Left lobe of liver (tissue), 1 donor: ENCODE results near the genes RNASEK, DVL2, FGF11 and ZBTB4.

- PRO-cap: bidirectional peak, plus-strand start at chr17:7012637, minus-strand start at chr17:7012303
Observed at GRCh38 chr17:7012163-7012835, at the start of gene RNASEK. Gene RNASEK, plus strand, starts transcription at chr17:7012624.

GRCh38 chr17:7112007-7112709 lies 2.5 kb downstream of the ASGR2 start:
- PRO-cap: unidirectional peak, plus-strand start at chr17:7112389

DNA sequence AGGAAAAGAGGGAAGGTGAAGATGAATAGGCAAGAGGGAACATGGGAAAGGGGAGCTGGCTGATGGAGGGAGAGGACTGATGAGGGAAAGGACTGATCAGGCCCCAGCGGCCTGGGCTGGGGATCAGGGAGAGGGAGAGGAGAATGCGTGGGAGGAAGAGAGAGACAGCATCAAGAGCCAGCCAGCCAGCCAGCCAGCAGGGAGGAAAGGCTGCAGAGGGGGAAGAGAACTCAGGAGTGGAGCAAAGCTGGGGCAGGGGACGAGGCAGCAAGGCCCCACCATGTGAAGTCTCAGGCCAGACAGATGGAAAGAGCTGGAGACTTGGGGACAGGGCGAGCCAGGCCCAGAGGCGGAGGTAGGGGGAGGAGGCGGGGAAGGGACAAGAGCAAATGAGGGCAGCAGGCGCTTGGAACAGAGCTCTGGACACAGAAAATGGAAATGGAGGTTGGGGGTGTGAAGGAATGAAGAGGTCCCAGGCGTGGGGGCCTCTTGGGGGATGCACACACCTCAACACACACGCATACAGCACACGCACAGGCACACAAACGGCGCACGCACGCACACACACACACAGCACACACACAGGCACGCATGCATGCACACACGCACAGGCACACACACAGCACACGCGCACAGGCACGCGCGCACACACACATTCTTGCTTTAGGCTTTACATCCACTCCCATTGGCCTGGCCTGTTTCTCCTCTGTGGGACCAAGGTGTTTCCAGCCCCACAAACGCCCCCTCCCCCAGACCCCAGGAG lies 10.1 kb downstream of the DLG4 start:
- PRO-cap: no peak

- PRO-cap: no peak
Observed at GRCh38 chr17:7214947-7216244, 2.0 kb downstream of the DLG4 start.

- PRO-cap: no peak
Observed at GRCh38 chr17:7228030-7228331, 6.3 kb downstream of the DVL2 start.

DNA sequence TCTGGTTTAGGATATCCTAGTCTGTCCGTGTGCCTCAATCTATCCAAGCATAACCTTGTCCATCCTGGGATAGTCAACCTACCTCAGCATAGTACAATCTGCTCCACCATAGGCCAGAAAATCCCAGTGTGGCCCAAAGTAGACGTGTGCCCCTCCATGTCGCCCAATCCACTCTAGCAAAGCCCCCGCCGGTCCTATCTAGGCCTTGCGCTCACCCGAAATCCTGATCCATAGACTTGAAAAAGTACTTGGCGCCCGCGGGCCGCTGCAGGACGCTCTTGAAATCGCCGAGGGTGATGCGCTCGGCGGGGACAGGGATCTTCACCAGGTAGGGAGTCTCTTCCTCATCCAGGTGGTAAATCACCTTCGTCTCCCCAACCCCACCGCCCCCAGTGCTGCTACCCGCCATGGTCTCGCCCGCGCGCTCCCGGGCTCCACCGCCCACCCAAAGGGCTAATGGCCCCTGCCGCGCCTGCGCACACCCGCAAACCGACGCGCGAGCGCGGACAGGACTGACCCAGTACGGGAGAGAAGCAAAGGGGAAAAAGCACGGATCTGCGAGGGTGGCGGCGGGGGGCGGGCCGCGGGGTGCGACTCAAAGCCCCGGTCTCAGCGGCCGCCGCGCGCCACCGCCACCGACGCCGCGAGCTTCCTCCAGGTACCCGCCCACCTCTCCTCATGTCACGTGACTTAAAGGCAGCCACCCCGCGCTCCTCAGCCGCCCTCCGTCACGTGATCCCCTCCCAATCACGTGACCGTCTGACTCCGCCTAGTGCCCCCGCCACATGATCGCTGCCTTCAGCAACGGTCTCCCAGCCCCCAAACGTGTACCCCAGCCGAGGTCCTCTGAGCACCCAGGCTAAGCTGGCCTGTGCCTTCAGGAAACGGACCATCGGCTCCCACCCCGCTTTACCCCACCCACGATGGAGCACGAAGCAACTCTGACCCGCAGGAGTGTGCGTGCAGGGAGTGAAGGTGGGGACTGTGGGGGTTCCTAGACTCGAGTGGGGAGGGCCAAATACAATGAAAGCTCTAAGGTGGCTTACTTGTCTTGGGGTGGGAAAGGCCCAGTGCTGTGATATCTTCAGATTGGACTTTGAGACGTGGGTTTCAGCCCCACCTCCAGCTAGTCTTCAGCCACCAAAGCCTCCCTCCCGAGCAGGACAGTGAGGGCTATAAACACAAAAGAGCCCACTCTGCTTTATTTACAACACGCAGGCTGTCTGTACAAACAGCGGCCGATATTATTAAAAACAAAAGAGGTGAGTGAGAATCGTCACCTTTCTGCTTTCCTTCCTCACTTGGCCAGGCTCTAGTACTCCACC lies at the start of gene DVL2:
Gene DVL2 (minus strand): TSS at position 664 of the 1,325 bp plus-strand sequence.
- PRO-cap: bidirectional peak, plus-strand start at position 762 of the sequence, minus-strand start at position 664 of the sequence

- PRO-cap: no peak
Observed at GRCh38 chr17:7241121-7241662, 1.1 kb downstream of the GABARAP start.

GRCh38 chr17:7257225-7257887 lies 4.9 kb downstream of the CLDN7 start:
- PRO-cap: no peak

DNA sequence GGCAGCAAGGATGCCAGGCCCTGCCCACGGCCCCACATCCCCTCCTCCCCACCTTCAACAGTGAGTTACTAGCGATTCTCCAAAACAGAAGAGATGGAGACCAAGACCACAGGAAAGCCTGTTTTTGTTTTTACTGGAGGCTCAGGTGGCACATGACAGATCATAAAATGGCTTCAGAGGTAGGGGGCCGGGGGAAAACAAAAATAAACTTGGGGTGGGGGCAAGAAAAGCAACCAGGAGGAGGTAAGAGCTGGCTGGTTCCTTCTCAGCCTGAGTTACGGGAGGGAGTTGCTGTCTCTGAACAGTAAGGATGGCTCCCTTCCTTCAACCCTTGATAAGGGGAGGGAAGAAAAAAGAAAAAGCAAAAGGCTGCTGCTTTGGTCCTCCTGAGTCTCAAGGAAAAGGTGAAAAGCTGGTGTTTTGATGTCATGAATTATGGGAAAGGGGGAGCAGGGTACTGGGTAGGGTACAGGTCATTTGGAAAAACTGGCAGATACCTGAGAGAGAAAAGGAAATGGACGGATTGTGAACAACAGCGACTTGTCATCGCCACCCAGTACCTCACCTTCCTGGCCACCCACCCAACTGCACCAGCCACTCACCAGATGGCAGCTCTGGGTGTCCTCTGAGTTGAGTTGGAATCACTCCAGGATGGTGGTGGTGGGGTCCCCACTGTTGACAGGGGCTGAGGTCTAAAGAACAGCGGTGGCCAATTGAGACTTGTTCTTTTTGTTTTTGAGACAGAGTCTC lies 6.1 kb downstream of the YBX2 start:
- PRO-cap: no peak

- PRO-cap: no peak
Observed at GRCh38 chr17:7314412-7314740, 784 bp downstream of the GPS2 start.

GRCh38 chr17:7356205-7356671 lies 1.3 kb downstream of the TMEM95 start:
- PRO-cap: no peak

- PRO-cap: bidirectional peak, plus-strand start at chr17:7404653, minus-strand start at chr17:7404455; unidirectional peak, plus-strand start at chr17:7404915
Observed at GRCh38 chr17:7404292-7405320, 709 bp upstream of the TMEM256 start.

GRCh38 chr17:7411243-7411663 lies 3.6 kb downstream of the NLGN2 start:
- PRO-cap: no peak

DNA sequence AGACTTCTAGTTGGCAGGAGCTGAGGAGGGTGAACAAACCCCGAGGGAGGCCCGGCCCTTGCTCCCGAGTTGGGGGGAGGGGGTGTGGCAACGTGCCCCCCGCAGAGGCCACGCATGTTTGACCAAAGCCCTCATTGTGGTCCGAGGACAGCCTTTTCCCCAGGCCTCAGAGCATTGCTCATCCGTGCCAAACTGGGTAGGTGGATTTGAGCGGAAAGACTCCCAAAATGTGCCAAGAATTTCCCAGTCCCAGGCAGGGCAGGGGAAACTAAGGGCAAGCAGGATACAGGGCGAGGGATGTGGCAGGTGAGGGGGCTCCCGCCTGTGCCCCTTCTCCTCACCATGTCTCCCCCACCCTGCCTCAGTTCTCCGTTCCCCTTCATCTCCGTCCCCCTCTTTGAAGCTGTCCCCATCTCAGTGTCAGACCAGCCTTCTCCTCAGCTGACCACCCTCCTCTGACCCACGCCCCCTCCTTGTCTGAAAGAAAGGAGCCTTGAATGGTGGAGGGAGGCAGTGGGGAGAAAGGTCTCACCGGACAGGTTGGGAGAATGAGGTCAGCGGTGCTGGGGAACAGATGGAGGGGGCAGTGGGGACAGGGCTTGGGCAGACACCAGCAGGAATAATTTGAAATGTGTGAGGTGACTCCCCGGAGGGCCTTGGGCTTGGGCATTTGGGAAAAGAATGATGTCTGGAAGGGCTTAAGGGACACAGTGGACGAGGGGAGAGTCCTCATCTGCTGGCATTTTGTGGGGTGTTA lies 1.3 kb upstream of the SPEM1 start:
- PRO-cap: no peak

DNA sequence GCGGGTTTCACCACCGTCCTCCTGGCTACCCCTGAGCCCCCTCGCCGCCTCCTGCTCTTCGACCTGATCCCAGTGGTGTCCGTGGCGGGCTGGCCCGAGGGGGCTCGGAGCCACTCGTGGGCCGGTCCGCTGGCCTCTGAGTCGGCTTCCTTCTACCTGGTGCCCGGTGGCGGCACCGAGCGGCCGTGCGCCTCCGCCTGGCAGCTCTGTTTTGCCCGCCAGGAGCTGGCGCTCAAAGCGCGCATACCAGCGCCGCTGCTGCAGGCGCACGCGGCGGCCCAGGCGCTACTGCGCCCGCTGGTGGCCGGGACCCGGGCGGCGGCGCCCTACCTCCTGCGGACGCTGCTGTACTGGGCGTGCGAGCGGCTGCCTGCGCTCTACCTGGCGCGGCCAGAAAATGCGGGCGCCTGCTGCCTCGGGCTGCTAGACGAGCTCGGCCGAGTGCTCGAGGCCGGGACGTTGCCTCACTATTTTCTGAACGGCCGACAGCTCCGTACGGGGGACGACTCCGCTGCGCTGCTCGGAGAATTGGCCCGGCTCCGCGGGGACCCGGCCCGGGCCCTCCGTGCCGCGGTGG lies 1.7 kb downstream of the TMEM102 start:
- PRO-cap: bidirectional peak, plus-strand start at position 336 of the sequence, minus-strand start at position 208 of the sequence

GRCh38 chr17:7438899-7439988 lies at the start of gene FGF11:
Gene FGF11, plus strand, starts transcription at chr17:7439512.
- PRO-cap: no peak

- PRO-cap: no peak
Observed at GRCh38 chr17:7477209-7477777, 2.1 kb downstream of the ZBTB4 start.

DNA sequence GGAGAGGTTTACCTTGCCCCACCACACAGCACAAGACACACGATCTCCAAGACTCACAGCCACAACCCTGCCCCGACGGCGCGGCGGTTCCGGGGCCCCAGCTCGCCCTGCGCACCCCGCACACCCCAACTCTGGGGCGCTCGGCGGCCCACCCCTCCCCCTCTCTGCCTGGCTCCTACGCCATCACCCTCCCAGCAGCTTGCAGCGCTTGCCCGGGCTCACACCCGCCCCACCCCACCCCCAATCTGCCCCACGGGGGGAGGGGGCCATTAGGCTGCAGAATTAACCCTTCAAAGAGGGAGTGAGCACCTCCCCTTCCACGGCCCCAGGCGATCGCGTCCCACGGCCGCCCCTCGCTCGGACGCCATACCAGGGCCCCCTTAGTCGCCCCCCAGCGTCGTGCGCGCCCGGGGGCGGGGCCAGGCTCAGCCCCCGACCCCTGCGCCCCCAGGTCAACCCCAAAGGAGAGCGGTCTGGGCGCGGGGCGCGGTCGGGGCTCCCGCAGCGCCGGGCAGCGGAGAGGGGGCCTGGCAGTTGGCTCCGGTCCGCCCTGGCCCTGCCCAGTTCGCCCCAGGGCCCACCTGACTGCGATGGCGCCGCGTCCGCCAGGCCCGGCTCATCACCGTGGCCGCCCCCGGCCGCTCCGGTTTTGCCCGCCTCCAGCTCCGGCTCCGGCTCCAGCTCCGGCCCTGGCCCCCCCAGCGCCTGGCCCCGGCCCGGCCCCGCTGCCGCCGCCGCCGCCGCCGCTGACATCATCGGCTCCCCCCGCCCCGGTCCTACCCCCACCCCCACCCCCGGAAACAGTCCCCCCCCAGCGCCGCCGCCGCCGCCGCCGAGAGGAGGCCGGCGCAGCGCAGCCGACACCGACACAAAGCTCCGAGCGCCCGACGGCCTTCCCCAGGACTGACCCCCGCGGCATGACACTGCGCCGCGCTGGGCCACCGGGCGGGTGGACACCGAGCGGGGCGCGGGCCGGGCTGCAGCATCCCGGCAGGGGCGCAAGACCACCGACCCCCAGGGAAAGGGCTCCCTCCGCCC lies at the start of gene ZBTB4:
Gene ZBTB4 (minus strand): TSS at position 757 of the 1,038 bp plus-strand sequence.
- PRO-cap: bidirectional peak, plus-strand start at position 866 of the sequence, minus-strand start at position 707 of the sequence

GRCh38 chr17:7507947-7508664 lies 26.9 kb downstream of the SLC35G6 start:
- PRO-cap: no peak

DNA sequence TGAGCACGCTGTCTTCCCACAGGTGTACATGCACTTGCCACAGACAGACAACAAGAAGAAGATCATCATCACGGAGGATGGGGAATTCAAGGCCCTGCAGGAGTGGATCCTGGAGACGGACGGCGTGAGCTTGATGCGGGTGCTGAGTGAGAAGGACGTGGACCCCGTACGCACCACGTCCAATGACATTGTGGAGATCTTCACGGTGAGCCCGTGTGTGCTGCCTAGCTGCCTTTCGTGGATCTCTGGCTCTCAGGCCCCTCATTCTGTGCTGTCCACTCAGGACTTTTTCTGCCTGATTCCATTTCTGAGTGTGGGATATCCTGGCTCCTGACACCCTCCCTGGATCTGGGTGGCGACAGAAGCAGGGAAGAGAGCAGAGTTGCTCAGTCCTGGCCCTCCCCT lies 30.1 kb downstream of the SLC35G6 start:
- PRO-cap: no peak